LHCN-M2 (cell line): ENCODE results near the gene JUN.

GRCh38 chr1:56506888-56507298, 72.5 kb downstream of the PLPP3 start:
- RAMPAGE, long total RNA = no peak

- RAMPAGE, long total RNA = no peak
Observed at GRCh38 chr1:56681823-56682649, 36.9 kb downstream of the PRKAA2 start.

GRCh38 chr1:56820880-56821835, 2.0 kb upstream of the FYB2 start:
- RAMPAGE, long total RNA = no peak

GRCh38 chr1:56897579-56898635, 43.3 kb downstream of the C8A start:
- RAMPAGE, long total RNA = no peak

- RAMPAGE, long total RNA = no peak
Observed at GRCh38 chr1:56964291-56965410, 1.2 kb downstream of the C8B start.

GRCh38 chr1:57230633-57231136, 193.2 kb downstream of the DAB1 start:
- RAMPAGE, long total RNA = no peak

DNA sequence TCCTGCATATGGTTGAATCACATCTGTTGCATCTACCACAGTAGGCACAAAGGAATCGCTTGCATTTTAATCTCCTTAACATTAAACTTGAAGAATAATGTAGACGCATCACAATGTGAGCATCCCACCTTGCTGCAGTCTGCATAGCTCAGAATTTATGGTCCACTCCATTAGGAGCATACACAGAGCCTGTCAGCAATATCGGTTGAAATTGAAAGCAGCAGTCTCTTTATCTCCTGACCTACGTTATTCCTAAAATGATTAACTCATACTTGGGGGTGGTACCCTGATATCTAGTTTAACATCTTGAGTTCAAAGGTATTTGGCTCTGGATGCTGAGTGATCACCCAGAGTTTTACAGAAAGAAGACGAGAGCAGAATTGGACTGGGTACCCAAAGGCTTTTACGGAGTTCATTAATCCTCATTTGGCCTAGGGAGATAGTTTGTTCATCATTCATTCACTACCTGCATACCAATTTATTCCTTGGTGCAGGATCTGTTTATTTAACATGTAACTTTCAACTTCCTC, 188.1 kb downstream of the DAB1 start:
- RAMPAGE, long total RNA = no peak

GRCh38 chr1:58718157-58718550, 18.3 kb upstream of the MYSM1 start:
- RAMPAGE, long total RNA = no peak

- RAMPAGE, long total RNA = start-site peak on the minus strand at chr1:58784036-58784050, 34 reads
Observed at GRCh38 chr1:58783831-58784127, at the start of gene JUN. JUN (minus strand) TSS chr1:58784047.

GRCh38 chr1:58929507-58930405, 145.9 kb upstream of the JUN start:
- RAMPAGE, long total RNA = no peak

- RAMPAGE, long total RNA = no peak
Observed at GRCh38 chr1:59043541-59043988, 253.3 kb upstream of the FGGY start.

- RAMPAGE, long total RNA = no peak
Observed at GRCh38 chr1:59046673-59047135, 250.2 kb upstream of the FGGY start.

DNA sequence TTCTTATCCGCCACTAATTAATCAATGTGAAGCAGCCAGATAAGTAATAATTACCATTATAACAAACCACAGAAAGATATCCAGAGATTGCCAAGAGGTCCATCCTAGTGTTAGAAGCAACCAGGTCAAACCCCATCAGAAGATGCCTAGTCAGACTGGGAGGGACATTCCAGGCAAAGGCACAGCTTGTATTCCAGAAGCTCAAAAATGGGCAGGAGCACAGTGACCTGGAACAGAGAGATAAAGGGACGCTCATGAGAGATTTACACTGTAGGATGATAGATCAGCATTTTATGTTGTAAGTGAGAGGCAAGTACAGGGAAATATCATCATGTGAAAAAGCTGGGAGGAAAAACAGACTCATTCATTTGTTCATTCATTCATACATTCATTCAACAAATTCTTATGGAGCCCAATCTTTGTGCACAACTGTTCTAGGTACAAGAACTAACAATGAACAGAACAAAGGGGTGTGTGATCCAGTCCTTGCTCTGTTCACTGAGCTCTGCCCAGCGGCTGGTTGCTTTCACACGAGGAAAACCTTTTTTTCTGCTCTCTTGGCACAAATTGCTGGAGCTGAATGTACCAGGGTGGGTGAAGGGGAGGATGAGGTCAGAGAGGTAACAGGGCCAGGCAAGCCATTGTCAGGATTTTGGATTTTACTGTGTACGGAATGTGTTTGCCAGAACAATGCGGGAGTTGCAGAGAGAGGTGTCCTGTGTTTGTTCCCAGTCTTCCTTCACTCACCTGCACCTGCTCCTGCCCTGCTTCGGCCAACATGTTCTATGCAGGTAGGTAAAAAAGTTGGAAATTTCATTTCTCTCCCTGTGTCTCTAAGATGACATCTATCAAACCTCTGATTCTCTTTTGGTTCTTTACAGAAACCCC, 240.7 kb upstream of the FGGY start:
- RAMPAGE, long total RNA = no peak

- RAMPAGE, long total RNA = no peak
Observed at GRCh38 chr1:59083804-59084798, 212.8 kb upstream of the FGGY start.

DNA sequence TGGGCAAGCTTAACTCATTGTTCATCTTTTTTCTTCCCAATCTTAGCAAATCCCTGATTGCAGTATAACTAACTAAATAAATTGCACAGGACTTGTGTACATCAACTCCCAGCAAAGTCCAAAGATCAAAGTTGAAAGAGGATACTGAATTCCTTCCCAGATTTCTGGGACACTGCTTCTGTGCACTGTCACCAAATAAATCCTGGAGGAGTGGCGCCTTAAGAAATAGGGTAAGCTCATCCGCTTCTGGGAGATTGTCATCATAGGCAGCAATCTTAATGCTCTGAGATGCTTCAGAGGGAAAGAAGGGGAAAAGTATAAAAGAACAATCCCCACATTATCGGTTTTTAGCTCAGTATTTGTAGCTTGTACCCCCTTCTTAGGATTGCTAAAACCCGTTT, 19.2 kb downstream of the FGGY start:
- RAMPAGE, long total RNA = no peak

DNA sequence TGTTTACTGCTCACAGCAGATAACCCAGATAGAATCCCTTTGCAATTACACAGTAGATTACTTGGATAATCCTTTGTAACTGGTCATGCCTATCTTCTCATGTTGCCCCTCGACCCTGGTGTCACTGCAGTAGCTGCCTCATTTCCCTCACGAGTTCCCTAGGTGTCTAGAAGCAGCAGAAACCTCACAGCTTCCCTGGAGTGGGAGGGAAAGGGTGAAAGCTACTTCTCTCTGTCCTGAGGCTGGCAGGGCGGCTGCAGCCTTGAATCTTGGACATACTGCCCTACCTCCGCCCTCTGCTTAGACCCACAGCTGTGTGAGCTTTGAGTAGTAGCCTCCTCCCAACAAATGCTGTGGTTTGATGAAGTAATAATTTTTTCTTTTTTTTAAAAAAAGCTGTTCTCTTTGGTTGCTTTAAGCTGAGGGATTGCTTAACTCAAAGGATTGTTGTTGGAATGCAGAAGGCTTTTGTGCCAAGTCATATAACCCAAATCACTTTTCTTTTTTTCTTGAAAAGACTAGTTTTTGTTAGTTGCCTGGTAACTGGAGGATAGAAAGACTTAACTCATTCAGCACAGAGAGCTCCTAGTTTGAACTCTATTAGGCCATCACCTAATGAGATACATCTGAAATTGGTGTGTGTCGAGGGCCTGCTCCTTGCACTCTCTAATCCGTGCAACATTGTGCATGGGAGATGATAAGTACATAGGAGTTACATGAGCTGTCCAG, 70.8 kb downstream of the FGGY start:
- RAMPAGE, long total RNA = no peak

DNA sequence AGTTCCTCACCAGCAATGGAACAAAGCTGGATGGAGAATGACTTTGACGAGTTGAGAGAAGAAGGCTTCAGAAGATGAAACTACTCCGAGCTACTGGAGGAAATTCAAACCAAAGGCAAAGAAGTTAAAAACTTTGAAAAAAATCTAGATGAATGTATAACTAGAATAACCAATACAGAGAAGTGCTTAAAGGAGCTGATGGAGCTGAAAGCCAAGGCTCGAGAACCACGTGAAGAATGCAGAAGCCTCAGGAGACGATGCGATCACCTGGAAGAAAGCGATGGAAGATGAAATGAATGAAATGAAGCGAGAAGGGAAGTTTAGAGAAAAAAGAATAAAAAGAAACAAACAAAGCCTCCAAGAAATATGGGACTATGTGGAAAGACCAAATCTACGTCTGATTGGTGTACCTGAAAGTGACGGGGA, 73.1 kb downstream of the FGGY start:
- RAMPAGE, long total RNA = no peak

- RAMPAGE, long total RNA = no peak
Observed at GRCh38 chr1:59520763-59521623, 224.1 kb downstream of the FGGY start.

DNA sequence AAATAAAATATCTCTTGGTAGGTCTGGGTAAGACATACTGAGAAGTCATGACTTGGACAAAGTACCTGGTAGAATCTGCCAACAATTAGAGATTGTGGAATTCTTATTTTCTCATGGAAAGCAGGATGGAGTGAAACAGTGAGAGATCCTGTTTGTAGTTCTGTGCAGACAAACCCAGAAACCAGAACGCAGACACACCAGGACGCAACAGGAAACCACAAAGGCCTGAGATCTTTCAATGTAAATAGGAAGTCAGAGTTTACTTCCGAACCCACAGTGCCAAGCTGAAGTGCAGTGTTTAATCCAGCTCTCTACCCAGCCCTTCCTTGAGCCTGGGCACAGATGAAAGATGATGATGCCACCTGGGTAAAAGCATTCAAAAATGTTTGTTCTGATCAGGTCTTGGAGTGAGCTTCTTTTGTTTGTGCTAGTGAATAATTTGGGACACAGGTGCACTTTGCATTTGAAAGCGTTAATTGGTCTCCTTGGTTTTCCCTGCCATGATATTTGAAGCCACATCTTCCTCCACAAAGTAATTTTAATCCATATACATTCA, 244.2 kb upstream of the HOOK1 start:
- RAMPAGE, long total RNA = no peak

- RAMPAGE, long total RNA = no peak
Observed at GRCh38 chr1:59601051-59601723, 213.6 kb upstream of the HOOK1 start.